Upper lobe of left lung (tissue), 5 donors: ENCODE results near the gene RHBDF2.

DNA sequence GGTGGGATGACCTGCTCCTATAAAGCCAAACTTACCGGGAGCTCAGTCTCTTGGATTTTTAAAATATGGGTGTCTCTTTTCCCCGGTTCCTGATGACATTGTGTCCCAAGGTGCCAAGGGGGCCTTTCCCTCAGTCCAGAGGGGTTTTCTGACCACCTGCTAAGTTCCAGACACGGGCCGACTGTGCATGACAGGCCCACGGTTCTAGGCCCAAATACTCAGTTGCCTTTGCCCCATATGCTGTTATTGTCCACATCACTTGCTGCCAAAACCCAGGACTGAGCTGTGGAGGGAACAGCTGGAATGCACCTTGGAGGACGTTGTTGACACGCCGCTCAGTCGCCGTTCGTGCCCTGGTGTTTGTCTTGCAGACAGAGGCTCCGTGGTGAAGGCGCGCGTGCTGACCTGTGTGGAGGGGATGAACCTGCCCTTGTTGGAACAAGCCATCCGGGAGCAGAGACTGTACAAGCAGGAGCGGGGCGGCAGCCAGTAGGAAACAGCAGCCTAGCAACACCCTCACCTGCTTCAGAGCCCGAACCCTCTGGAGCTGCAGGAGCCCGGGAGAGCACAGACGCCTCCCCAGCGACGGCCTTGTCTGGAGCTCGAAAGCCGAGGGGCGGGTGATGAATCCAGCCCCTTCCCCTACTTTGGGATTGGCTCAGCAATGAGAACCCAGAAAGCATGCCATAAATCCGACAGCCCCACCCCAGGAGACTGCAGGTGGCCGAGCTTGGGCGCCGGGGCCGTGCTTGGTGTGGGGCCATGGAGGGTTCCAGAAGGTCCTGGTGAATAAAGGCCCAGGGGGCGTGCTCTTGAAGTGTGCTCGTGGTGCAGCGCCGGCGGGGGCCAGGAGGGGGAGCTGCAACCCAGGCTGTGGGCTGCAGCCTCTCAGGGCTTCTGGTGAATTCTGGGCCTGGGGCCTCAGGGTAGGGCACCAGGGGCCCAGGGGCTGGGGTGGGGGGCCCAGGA lies 601 bp upstream of the CDK3 start:
- PRO-cap, 2 experiments: no peak in any of the 2 experiments
- RAMPAGE, long total RNA, 4 experiments: no peak in any of the 4 experiments

- PRO-cap, 2 experiments: no peak in any of the 2 experiments
- RAMPAGE, long total RNA, 4 experiments: no peak in any of the 4 experiments
These were observed 9.5 kb upstream of the EVPL start for GRCh38 chr17:76036445-76037235.

- PRO-cap, 2 experiments: no peak in any of the 2 experiments
- RAMPAGE, long total RNA, 4 experiments: no peak in any of the 4 experiments
These were observed 20.8 kb downstream of the SRP68 start for GRCh38 chr17:76051461-76051959.

GRCh38 chr17:76075906-76076567 lies 1.5 kb downstream of the GALR2 start:
- PRO-cap, 2 experiments: no peak in any of the 2 experiments
- RAMPAGE, long total RNA, 4 experiments: no peak in any of the 4 experiments

DNA sequence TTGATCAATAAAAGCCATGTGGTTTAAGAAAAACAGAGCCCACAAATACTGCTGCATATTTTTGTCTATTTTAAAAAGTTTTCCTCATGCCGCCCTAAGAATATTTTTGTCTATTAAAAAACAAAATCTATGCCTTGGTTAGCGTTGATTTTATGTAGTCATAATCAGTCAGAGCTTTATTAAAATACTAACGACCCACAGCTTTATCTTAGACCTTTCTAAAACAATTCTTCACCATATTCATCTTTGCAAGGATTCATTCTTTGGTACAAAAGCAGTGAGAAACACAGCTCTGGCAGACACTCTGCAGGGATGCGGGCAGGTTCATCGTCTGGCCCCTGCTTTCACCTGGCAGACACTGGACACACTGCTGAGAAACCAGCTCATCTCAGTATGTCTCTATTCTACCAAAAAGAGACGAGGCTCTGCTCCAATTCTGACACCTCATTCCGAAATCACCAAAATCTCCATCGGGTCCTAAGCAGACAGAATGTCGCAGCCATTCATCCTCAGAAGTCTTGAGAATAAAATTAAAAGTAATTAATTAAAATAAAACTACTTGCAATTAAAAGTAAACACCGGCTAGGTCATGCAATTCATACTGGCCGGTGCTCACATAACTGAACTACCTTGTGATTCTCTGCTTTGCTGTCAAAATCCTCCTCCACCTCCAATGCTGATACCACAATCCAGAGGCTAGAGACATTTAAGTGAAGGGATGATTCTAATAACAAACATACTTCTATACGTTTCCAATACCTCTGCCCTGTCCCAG lies 1.5 kb downstream of the RNF157 start:
- PRO-cap, 2 experiments: no peak in any of the 2 experiments
- RAMPAGE, long total RNA, 4 experiments: no peak in any of the 4 experiments

- PRO-cap, 2 experiments: no peak in any of the 2 experiments
- RAMPAGE, long total RNA, 4 experiments: no peak in any of the 4 experiments
These were observed 9.6 kb upstream of the UBALD2 start for GRCh38 chr17:76255545-76255946.

DNA sequence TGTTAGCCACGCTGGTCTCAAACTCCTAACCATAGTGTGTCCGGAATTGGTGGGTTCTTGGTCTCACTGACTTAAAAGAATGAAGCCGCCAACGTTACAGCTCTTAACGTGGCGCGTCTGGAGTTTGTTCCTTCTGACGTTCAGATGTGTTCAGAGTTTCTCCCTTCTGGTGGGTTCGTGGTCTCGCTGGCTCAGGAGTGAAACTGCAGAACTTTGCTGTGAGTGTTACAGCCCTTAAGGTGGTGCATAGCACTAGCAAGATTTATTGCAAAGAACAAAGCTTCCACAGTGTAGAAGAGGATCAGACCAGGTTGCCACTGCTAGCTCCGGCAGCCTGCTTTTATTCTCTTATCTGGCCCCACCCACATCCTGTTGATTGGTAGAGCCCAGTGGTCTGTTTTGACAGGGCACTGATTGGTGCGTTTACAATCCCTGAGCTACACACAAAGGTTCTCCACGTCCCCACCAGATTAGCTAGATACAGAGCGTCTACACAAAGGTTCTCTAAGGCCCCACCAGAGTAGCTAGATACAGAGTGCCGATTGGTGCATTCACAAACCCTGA lies 8.5 kb upstream of the UBALD2 start:
- PRO-cap, 2 experiments: peak in 1 of 2 experiments; most common minus-strand start position 308 of the sequence (in 1)
- RAMPAGE, long total RNA, 4 experiments: no peak in any of the 4 experiments

- PRO-cap, 2 experiments: peak in 1 of 2 experiments; most common minus-strand start chr17:76264896 (in 1)
- RAMPAGE, long total RNA, 4 experiments: no peak in any of the 4 experiments
These were observed 660 bp upstream of the UBALD2 start for GRCh38 chr17:76264348-76265028.

GRCh38 chr17:76271817-76272866 lies 7.0 kb downstream of the UBALD2 start:
- PRO-cap, 2 experiments: peak in 1 of 2 experiments; most common minus-strand start chr17:76272222 (in 1)
- RAMPAGE, long total RNA, 4 experiments: no peak in any of the 4 experiments

DNA sequence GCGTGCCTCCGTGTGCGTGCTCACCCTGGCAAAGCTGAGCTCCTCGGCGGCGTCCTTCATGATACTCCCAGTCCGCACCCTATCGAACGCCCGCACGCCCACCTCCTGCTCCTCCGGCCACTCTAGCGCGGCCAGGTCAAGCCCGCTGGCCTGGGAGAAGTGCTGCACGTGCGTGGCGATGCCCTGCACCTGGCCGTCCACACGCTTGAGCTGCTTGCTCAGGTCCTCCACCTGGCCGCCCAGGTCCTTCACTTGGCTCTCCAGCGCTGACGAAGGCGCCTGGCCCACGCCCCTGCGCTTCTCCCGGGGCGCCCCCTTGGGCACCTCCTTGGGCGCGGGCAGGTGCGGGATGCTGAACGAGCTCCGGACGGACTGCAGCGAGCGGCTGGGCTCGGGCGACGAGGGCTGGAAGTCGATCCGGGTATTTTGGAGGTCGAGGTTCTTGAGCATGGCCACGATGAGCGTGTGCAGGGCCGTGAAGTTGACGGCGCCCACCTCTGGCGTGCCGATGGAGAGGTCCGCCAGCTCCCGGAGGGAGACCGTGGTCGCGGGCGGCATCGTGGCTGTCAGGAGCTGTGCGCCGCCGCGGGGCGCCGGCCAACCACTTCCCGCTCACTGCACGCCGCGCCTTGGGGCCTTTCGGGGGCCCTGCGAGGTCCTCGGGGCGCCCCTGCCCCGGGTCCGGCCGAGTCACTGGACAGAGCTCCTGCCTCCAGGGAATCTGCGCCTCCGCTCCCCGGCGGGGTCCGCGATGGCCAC lies 456 bp downstream of the QRICH2 start:
- PRO-cap, 2 experiments: no peak in any of the 2 experiments
- RAMPAGE, long total RNA, 4 experiments: no peak in any of the 4 experiments

DNA sequence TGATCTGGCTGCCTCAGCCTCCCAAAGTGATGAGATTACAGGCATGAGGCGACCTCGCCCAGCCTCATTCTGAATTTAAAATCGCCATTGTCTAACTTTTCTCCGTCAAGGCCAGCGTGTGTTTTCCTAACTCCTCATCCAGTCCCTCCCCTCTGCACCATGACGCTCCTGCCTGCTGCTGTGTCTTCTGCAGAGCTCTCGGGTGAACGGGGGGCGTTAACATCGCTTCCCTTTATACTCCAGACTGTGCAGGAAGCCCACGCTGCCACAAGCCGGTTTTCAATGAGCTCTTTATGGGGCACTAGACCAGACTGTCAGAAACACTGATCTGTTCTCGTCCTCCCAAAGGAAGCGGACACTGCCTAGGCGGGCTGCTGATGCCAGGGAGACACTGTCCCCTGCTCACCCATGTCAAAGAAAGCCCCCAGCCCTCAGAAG lies 13.2 kb downstream of the AANAT start:
- PRO-cap, 2 experiments: no peak in any of the 2 experiments
- RAMPAGE, long total RNA, 4 experiments: no peak in any of the 4 experiments

- PRO-cap, 2 experiments: no peak in any of the 2 experiments
- RAMPAGE, long total RNA, 4 experiments: no peak in any of the 4 experiments
These were observed 9.1 kb downstream of the RHBDF2 start for GRCh38 chr17:76491815-76492910.

DNA sequence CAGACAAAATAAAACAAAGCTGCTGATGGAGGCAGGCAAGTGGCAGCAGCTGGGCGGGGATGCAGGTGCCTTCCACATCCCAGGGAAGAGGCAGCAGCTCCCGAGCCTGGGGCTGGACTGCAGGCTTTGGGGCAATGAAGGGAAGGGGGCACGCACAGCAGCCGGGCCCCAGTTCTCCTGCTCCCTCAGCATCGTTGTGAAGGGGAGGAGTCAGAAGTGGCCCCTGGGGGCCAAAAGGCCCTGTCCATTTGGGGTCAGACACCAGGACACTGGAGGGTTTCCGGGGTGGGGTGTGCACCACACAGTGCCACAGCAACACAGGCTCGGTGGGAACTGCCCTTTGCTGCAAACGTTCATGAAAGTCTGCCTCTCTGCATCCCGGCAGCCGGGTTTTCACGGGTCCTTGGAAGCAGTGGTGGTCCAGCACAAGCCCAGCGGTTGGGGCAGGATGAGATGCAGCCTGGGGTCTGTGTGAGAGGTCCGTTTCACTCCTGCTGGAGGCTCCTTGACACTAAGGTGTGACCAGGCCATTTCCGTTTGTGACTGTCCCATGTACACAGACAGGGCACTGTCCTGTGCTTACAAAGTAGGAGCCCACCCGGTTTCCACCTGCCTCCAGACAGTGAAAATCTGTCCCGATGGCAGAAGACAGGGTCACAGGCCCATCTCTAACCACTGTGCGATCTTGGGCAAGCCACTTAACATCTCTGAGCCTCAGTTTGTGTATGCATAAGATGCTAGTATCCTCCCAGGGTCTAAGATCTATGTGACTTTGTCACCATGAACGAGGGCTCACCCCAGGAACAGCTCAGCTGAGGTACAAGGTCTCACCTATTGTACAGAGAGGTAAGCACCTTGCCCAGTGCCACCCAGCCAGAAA lies 6.2 kb downstream of the RHBDF2 start:
- PRO-cap, 2 experiments: no peak in any of the 2 experiments
- RAMPAGE, long total RNA, 4 experiments: no peak in any of the 4 experiments

DNA sequence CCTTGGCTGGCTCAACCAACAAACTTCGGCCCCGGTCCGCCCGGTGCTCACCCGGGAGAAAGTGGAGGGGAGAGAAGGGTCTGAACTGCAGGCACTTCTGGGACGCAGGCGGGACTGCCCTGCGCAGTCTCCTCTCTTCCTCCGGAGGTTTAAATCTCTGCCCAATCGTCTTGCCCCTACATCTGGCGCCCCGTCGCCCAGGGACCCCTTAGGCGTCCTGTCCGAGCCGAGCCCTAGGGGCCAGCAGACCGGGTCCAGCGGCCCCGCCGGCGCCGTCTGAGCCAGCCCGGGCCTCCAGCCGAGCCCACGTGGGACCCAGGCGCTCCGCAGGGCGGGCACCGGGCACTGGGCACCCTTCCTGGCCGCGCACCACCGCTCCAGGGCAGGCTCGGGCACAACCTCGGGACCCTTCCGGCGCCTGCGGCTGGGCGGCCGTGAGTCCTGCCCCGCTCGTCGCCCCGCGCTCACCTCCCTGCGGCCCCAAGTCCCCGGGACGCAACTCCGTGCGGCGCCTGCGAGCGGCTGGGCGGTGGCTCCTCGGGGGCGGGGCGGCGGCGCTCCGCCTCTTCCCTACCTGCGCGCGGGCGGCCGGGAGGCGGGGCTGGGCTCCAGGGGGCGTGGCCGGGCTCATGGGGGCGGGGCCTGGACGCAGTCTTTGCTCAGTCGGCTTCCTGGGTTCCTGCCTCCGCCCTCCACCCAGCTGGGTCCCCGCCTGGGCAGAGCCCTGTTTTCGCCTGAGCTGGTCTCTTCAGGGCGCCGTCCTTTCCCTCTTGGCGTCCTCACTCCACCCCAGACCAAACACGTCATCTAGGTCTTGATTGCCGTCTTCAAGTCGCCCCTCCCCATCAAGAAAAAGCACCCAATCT lies at the start of gene RHBDF2:
Gene RHBDF2, minus strand, starts transcription at position 539 of the 866 bp plus-strand sequence.
- PRO-cap, 2 experiments: peak in 2 of 2 experiments; most common plus-strand start position 662 of the sequence (in 2); most common minus-strand start position 278 of the sequence (in 1)
- RAMPAGE, long total RNA, 4 experiments: start-site peak on the minus strand in 4 of 4 experiments, centred at positions 505 to 524 of the sequence, 31 to 134 reads per replicate

DNA sequence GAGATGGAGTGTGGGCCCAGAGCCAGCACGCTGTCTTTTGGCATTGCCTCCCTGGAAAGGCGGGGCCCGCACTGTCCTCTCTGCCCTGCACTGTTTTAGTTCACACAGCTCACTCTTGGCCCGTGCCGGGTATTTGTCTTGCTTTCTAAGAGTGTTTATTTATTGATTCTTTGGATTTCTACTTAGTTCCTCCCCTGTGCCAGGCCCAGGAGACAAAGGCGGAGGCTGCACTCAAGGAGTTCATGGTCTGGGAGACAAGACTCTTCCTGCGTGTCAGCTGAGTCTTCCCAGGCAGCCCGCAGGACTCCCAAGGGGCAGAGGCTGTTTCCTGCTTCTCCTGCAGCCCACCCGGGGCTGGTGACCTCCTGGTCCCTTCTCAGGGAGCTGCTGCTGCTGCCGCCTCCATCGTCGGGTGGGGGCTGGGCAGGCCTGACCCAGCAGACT lies 12.7 kb downstream of the CYGB start:
- PRO-cap, 2 experiments: no peak in any of the 2 experiments
- RAMPAGE, long total RNA, 4 experiments: no peak in any of the 4 experiments

GRCh38 chr17:76527463-76528506 lies 9.7 kb downstream of the CYGB start:
- PRO-cap, 2 experiments: peak in 1 of 2 experiments; most common plus-strand start chr17:76527850 (in 1); most common minus-strand start chr17:76527720 (in 1)
- RAMPAGE, long total RNA, 4 experiments: start-site peak on the minus strand in 2 of 4 experiments, at chr17:76527584-76528542 at its widest, 10 to 19 reads per replicate

DNA sequence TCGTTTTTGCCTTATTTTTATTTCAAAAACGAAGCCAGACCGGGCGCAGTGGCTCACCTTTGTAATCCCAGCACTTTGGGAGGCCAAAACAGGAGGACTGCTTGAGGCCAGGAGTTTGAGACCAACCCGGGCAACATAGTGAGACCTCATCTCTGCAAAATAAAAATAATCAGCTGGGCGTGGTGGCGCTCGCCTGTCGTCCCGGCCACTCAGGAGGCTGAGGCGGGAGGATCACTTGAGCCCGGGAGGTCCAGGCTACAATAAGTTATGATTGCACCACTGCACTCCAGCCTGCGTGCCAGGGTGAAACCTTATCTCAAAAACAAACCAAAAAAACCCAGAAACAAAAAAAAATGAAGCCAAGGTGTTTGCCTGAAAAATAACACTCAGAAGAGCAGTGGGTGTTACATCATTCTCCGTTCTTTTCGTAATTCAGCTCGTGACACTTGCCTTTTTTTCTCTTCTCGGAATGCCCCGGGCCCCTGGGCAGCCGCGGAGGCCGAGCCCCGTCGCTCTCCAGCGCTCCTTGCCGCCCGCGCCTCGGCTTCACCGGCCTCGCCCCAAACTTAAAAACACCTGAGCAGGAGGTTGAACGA lies 17.0 kb downstream of the PRCD start:
- PRO-cap, 2 experiments: peak in 1 of 2 experiments; most common plus-strand start position 470 of the sequence (in 1)
- RAMPAGE, long total RNA, 4 experiments: no peak in any of the 4 experiments

DNA sequence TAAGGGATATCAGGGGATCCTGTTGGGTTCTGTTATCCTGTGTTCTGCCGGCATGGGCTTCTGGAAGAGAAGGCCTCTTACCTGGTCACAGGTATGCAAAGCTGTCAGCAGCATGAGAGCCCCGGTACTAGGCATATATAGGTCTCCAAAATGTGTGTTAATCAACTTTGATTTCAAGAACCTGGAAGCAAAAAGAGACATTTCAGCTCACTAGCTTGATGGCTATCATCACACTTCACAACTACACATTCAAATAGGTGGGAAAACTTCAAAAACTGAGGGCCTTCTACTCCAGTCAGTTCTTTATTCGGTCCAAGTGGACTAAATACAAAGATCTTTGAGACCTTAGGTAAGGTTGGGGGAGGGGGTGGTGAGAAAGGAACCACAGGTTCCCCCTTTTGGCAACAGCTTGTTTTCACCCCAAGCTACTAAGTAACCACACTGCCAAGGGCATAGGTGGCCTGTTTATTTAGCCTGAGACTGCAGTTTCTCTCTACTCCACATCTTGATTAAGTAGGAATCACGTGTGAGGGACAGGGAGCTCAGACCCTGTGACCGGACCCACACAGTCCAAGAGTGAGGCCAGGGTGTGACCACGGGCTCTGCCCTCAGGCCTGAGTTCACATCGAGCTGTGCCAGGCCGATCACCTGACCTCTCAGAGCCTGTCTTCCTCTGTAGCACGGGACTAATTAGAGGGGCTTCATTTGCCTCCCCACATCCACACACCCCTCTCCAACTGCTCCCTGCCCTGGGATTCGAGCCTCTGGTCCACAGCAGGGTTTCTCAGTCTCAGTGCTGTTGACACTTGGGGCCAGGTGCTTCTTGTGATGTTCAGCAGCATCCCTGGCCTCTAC lies 18.1 kb downstream of the ST6GALNAC2 start:
- PRO-cap, 2 experiments: no peak in any of the 2 experiments
- RAMPAGE, long total RNA, 4 experiments: start-site peak on the minus strand in 1 of 4 experiments, centred at position 730 of the sequence, 8 reads per replicate

DNA sequence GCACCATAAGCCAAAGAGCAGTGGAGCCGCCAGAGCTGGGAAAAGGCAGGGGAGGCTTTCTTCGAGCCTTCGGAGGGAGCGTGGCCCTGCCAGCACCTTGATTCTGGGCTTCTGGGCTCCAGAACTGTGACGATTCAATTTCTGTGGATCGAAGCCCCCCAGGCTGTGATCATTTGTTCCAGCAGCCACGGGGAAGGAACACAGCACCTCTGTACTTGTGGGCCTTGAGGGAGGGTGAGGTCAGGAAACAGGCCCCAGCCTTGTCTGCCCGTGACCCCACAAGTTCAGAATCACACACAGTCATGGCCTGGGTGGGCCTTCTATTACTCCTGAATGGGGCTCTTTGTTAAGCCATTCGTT lies 10.2 kb downstream of the ST6GALNAC2 start:
- PRO-cap, 2 experiments: no peak in any of the 2 experiments
- RAMPAGE, long total RNA, 4 experiments: no peak in any of the 4 experiments

DNA sequence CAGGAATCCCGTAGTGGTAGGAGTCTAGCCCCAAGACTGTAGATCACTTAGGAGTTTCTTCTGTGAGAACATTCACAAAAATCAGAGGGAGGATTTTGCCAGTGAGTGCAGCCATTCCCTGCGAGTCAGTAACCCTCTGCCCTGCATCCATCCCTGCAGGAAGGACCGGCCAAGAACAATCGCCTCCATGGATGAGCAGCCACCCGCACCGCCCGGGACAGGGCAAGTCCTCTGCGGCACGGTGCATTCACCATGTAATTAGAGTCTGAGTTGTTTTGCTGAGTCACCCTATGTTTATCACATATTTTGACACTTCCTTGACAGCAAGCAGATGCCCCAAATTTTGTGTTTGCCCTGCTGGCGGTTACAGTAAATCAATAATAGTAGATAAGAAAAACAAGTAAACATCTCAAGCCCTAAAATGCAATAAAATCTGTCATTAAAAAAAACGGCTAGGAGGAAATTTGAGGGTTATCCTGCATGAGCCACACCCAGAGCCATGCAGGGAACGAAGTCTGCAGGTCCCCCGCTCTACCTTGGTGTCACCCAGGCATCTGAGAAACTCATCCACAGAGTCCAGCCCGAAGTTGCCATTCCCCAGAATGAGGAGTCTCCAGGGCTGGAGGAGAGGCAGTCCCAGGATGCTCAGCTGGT lies 16.3 kb upstream of the ST6GALNAC1 start:
- PRO-cap, 2 experiments: no peak in any of the 2 experiments
- RAMPAGE, long total RNA, 4 experiments: no peak in any of the 4 experiments